ENCODE results near the genes CLPP, PSPN and MBD3L3.

DNA sequence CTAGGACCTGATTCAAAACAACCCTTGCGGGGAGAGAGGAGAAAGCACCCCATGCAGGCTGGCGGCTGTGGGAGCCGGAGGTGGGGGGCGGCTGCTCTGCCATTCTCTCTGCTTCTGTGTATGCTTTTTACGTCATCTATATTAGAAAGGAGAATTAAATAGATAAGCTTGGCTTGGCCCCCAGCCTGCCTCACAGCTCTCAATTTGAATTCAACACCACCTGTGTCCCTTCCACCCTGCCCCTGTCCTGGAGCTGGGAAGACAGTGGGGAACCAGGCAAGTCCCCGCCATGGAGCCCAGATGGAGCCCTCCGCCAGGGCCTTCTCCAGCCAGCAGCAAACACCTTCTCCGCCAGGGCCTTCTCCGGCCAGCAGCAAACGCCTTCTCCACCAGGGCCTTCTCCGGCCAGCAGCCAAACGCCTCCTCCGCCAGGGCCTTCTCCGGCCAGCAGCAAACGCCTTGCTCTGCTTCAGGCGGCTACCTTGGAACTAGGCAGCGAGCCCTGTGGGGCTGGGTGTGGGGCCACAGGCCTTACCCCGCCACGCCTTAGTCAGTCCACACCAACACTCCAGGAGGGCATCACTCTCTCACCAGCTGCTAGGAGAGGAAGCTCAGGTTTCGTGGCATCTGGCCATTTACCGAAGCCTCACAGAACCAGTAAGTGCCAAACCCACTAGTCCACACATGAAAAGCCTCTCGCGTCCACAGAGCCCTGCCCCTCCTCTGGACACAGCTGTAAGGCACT lies 41.2 kb downstream of the MLLT1 start:
- PRO-cap, result no peak

GRCh38 chr19:6361301-6362522 lies at the start of gene CLPP:
Gene CLPP (plus strand): TSS chr19:6361531.
- PRO-cap, result unidirectional peak, plus-strand start at chr19:6361654

DNA sequence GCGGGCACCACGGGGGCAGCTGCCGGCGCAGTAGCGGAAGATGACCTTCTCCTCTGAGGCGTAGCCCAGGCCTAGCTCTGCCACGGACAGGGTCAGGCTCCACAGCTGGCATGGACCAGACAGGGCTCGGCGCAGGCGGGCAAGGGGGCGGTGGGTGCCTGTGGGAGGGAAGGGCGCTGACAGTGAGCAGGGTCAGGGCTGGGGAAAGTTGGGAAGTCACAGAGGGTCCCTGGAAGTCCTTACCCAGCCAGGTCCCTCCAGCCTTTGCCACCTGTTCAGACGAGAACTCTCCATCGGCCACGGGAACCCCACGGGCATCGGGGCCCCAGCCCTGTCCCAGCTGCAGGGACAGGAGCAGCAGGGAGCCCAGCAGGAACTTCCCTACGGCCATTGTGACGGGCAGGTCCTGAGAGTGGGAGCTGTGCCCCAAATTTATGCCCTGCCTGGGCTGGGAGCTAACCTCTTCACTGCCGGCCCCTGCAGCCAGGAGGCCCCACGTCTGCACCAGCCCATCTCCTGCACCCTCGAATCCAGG lies at the start of gene PSPN:
Gene PSPN, minus strand, starts transcription at position 475 of the 535 bp plus-strand sequence.
- PRO-cap, result no peak

DNA sequence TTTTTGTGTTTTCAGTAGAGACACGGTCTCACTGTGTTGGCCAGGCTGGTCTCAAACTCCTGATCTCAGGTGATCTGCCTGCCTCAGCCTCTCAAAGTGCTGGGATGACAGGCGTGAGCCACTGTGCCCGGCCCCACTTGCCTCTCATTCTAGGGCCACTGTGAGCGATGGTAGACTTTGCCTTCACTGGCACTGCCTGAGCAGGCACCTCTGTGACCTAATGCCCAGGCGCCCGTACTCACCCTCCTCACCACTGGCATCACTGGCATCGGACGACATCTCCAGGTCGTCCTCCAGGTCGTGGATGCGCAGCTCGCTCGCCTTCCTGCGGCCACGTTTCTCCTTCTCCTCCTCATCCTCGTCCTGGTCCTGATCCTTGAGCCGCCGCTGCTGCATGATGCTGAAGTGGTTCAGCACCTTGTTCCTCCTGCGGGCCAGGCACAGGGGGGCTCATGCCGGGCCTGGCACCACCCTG lies 7.4 kb upstream of the PSPN start:
- PRO-cap, result no peak

- PRO-cap, result no peak
Observed at GRCh38 chr19:6458622-6459440, 761 bp downstream of the SLC25A23 start.

- PRO-cap, result no peak
Observed at GRCh38 chr19:6677610-6678878, 8.1 kb upstream of the TNFSF14 start.

DNA sequence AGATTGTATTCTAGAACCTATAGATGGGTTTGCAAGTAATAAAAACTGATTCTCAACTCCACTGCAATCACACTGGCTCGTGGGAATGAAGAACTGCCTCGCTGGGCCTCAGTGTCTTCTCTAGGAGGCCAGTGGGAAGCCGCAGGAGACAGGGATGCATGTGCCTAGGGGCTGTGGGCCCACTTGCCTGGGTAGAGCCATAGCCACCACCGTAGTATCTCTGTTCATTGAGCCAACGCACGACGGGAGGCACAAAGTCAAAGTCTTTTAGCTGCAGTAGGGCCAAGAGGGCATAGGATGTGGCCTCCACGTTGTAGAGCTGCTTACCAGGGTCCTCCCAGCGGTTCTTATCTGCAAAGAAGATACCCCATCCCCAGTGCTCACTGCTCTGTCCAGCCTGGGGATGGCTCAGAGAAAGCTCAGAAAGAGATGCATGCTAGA lies 16.0 kb upstream of the TNFSF14 start:
- PRO-cap, result no peak

DNA sequence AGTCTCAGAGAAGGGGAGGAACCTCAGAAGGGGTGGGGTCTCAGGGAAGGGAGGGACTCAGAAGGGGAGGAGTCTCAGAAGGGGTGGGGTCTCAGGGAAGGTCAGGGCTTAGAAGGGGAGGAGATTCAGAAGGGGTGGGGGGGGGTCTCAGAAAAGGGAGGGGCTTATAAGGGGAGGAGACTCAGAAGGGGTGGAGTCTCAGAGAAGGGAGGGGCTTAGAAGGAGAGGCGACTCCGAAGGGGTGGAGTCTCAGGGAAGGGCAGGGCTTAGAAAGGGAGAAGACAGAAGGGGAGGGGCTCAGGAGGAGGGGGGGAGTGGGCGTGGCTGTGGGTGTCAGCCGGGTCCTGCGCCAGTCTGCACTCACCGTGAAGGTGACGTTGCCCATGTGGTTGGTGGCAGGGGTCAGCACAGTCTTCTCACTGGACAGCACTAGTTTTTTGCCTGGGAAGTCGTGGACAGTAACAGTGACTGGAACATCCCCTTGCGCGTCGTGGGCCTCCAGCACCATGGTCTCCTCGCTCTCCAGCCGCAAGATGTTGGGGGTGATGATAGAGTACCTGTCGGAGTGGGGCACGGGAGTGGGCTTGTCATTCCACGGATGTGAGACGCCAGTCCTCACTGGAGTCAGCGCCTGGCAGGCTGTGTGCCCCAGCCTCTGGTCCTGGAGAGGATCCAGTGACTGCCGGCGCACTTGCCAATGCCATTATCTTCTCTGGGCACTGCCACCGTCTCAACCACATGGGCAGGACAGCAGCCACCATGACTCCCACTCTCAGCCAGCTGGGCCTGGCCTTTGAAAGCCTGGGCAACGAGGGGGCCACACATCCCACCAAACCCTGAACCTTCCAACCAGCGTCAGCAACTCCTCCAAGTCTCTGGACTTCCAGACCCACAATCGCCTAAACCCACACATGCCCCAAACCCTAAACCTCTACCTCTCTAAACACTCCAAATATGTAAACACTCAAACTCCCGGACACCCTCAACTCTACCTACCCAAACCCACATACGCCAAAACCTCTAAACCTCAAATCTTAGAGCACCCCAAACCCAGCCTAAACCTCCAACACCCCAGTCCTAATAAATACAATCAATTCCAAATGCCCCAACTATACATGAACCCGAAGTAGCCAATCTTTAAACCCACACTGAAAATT lies 1.2 kb downstream of the C3 start:
- PRO-cap, result no peak

- PRO-cap, result no peak
Observed at GRCh38 chr19:6735222-6736075, 1.9 kb downstream of the GPR108 start.

GRCh38 chr19:6736315-6736844 lies 1.0 kb downstream of the GPR108 start:
- PRO-cap, result no peak

GRCh38 chr19:6766451-6766869 lies 775 bp downstream of the SH2D3A start:
- PRO-cap, result no peak

- PRO-cap, result no peak
Observed at GRCh38 chr19:6997679-6998125, 23.5 kb downstream of the MBD3L2B start.

DNA sequence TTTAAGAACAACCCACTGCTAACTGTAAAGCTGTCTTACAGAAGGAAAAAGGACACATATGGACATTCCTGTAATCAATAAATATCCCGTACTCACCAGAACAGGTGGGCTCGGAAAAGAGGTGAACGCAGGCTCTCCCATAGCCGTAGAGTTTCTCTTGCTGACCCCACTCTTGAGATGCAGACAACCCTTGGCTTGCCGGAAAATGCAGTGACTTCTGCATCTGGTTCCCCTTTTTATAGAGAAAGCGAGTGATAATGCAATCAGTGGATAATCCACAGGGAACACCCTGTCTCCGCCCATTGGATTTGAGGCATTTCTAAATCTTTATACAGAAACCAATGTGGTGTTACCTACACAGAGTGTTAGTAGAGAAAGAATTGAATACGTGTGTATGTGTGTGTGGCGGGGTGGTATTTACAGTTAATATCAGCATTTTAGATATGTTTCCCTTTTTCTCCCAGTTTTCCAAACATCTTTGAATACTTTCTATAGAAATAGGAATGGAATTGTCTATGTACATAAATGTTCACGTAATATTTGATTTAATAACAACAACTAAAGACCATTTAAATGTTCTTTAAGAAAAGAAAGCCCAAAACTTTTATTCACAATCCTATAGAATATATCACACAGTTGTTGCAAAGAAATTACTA lies at the start of gene MBD3L3:
Gene MBD3L3, minus strand, starts transcription at position 212 of the 656 bp plus-strand sequence.
- PRO-cap, result no peak

DNA sequence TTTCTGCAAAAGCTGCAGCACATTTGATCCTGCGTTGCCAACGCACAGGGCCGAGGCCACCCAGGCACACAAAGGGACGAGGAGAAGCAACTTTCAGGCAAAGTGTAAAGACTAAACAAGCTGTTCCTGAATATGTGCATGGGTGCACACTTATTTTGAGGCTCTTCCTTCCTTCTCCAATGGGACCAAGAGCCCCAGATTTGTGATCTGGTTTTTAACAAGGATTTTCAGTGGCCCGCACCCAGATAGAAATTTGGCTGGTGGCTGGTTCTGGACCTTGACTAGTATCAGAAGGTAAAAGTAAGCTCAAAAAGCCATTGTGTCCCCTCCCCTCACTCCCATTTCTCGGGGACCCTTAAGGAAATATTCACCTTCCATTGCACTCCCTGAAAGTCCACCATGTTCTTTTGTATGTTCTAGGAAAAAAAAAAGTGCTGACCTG lies 43.0 kb downstream of the ZNF557 start:
- PRO-cap, result no peak

DNA sequence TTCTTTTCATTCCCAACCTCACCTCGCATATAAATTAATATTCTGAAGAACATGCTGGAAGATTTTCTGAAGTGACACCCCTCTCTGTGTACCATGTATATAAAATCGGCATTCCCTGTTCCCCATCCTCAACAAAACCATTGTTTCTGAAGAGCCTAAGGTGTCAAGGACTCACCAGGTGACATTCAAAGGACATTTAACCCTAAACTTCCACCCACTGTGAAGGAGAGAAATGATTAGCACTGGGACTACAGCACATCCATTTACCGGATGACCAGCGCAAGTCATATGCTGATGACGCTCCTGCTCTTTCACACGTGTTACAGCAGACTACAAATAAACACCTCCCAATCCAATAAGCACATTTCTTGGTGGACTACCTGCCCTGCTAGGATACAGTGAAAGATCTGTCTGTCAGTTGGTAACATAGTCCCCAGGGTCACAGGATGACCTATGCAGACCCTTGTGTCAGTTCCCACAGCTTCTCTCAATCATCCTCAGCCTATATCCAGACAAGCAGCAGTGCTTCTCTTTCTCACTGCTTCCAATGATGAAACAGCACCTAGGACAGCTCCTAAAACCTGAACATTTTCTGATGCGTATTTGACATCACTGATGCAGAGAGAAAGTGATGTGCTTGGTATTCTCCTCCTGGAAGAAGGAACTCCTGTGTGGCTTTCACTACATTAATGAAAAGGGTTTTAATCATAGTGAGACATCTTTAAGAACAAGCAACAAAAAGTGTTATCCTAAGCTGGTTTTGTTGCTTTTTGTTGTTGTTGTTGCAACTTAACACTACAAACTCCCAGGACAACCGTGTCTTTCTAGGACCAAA lies 43.6 kb downstream of the ZNF557 start:
- PRO-cap, result no peak

GRCh38 chr19:7149993-7150803 lies 80.7 kb downstream of the ZNF557 start:
- PRO-cap, result no peak

DNA sequence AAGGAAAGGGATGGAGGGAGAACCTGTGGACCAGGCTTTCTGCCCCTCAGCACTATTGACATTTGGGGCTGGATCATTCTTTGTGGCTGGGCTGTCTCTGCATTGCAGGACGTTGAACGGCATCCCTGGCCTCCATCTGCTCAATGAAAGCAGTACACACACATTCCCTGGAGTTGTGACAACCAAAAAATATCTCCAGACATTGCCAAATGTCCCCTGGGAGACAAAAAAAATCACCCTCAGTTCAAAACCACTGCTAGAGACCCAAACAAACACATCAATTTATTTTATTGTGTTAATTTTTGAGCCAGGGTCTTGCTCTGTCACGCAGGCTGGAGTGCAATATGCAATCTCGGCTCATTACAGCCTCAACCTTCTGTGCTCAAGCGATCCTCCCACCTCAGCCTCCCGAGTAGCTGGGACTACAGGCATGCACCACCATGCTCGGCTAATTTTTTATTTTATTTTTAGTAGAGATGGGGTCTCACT lies 43.2 kb downstream of the INSR start:
- PRO-cap, result no peak

- PRO-cap, result no peak
Observed at GRCh38 chr19:7267917-7268580, 26.2 kb downstream of the INSR start.

DNA sequence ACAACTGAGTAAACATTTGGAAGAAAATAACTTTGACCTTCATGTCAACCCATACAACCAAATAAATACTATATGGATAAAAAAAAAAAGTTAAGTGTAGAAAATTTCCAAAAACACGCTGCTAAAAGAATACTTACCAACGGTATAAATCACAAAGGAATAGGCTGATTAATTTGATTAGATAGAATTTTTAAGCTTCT lies 18.4 kb upstream of the ARHGEF18 start:
- PRO-cap, result no peak

DNA sequence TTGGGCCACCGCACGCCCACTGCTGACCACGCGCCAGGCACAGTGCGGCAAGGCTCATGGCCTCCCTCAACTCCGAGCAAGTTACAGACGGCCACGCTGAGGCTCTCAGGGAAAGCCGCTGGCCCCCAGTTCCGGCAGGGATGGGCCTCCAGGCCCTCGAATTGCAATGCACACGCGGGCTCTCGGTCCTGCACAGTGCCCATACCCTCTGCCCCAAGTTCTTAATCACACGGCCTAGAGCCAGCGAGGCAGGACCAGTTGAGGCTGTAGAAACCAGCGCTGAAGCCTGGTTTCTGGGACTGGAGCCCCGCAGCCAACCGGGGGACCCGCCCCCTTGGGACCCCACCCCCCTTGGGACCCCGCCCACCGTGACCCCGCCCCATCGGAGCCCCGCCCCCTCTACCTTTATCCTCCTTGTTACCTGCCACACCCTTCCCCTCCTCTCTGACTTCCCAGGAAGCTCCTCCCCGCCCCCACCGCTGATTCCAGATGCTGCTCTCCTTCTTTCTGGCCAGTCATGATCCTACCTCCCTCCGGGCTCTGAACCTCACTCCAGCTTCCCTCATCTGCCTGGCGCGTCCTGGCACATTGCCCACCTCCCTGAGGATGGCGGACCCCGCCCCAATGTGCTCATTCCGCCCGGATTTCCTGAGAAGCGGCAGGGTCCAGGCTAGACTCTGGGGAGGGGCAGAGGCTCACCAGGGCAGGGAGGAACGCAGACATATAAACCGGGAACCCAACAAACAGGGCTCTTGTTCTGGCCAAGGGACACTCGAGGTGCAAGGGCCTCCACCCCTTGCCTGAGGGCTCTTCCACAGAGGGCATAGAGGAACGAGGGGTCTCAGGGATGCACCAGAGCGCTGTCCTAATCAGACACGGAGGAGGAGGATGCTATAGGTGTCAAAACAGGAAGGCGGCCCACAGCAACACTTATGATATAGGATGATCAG lies 5.8 kb downstream of the PEX11G start:
- PRO-cap, result no peak

Data from left common carotid artery plus branches (tissue), 1 donor.